B cell (primary cell): ENCODE measurements around a stretch of chr2.

DNA sequence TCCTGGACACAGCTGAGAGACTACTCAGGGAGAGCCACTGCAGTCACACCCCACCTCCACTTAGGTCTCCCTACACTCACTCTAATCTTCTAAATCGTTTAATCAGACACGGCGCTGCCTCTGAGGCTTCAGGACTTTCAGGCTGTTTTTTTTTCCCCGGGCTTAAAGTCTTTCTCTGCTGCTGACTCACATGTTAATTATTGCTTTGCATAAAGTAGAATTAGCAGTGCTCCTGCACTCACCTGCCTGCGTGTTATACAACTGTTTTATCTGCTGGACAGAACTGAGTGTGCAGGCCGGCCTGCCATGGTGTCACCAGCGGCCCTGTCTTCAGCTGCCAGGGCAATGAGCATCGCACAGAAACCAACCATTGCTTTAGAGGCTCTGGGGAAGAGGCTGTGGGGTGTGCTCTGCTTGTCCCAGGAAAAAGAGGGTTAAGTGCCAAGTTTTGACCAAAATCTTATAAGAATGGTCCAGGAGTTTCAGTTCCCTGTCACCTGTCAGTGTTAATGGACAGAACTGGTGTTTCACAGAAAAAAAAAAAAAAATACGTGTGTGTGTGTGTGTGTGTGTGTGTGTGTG lies 34.6 kb downstream of the EPAS1 start:
- PRO-cap = no peak
- CAGE, long polyA plus RNA = no peak

DNA sequence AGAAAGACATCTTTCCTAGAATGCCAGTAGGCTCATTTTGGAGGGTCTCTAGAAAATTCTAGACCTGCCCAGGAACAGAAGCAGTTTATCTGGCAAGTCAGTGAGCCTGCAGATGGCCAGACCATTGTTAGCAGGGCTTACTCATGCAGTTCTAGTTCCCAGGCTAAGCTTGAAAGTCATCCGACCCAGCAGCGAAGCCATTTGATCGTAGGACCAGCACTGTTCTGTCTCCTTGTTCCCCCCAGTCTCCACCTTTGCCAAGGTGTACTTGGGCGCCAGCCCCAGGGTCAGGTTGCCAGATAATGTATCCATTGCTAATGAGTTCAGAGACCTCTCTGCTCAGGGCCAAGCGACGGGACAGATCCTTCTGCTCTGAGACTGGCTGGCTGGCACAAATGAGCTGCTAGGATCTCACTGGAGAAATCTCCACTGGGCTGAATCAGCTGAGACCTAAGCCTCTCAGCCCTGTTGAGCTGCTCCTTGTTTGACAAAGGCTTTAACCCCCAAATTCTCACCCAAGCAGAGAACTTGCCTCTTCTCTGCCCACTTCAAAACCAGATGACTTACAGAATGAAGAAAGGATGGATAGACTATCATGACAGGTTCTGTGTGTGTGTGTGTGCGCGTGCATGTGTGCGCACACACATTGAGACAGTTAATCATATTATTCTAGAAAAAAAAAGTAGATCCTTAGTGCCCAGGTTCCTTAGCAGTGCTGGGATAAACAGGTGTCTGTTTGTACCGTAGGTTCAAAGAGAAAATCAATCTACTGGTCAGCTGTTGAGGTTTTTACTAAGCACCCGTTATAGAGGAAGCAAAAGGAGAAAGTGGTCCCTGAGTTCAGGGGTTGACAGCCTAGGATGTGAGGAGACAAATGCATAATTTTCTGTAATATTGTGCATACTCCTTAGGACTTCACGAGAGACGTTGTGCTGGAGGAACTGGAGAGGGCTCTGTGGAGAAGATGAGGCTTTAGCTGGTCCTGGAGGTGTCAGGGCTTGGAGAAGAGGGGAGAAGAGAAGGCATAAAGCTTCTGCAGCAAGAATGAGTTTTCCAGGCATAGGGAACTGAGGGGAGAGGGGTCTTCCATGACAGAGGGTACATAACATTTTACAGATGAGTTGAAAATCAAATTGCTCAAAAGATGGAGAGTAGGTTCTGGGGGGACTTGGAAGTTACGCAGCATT lies 70.5 kb downstream of the EPAS1 start:
- PRO-cap = no peak
- CAGE, long polyA plus RNA = no peak

DNA sequence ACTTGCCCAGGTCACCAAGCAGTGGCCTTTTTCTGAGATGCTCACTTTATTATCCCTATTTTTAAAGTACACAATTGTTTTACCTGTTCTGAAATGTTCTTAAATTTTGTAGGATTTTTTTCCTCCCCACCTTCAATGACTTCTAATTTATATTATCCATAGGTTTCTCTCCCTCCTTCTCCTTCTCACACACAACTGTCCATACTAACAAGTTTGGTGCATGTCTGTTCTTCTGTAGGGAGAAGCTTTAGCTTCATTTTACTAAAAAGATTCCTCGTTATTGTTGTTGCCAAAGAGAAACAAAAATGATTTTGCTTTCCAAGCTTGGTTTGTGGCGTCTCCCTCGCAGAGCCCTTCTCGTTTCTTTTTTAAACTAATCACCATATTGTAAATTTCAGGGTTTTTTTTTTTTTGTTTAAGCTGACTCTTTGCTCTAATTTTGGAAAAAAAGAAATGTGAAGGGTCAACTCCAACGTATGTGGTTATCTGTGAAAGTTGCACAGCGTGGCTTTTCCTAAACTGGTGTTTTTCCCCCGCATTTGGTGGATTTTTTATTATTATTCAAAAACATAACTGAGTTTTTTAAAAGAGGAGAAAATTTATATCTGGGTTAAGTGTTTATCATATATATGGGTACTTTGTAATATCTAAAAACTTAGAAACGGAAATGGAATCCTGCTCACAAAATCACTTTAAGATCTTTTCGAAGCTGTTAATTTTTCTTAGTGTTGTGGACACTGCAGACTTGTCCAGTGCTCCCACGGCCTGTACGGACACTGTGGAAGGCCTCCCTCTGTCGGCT lies 87.8 kb downstream of the EPAS1 start:
- PRO-cap = no peak
- CAGE, long polyA plus RNA = no peak

DNA sequence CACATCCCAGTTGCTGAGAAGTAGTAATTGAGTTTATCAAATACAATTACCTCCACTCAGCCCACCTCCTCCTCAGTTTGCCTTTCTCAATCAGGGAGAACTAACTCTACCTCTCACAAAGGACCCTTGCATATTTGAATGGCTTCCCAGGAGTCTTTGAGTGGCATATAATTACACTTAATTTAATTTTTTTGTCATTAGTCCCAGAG lies 89.8 kb upstream of the RHOQ start:
- PRO-cap = no peak
- CAGE, long polyA plus RNA = no peak

DNA sequence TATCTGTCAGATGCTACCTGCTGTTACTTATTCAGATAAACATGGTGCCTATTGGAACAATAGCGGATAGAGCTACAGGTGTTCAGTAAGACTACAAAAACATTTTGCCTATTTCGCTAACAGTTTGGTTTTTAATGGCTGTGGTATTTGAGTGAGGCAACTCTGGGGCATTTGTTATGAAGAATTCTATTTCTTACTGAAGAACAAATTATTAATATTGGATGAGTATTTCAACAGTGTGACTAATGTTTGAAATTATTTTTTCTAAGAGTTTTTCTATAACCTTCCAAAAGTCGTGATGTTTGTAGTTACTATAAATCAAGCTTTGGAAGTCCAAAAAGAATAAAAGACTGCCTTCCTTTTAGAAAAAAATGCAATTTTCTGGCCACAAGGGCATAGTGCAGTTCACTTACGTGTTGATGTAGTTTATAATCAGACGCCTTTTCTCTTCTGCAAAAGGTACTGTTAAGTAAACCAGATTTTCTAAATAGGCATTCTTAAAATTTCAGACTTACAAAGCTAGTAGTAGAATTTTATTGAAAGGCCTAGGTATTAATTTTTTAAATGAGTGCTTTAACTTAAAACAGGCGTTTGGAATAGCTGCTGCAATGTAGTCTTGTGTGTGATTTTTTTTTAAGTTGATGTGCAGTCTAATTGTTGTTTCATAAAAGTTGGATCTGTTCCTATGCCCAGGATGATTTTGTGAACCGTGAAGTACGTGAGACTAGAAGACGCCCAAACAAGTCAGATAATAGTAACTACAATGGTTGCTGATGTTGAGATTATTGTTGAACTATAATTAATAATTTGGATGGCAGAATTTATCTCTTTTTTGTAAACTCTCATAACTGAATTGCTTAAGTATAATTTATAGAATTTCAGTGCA lies 61.4 kb downstream of the SOCS5 start:
- PRO-cap = no peak
- CAGE, long polyA plus RNA = no peak

DNA sequence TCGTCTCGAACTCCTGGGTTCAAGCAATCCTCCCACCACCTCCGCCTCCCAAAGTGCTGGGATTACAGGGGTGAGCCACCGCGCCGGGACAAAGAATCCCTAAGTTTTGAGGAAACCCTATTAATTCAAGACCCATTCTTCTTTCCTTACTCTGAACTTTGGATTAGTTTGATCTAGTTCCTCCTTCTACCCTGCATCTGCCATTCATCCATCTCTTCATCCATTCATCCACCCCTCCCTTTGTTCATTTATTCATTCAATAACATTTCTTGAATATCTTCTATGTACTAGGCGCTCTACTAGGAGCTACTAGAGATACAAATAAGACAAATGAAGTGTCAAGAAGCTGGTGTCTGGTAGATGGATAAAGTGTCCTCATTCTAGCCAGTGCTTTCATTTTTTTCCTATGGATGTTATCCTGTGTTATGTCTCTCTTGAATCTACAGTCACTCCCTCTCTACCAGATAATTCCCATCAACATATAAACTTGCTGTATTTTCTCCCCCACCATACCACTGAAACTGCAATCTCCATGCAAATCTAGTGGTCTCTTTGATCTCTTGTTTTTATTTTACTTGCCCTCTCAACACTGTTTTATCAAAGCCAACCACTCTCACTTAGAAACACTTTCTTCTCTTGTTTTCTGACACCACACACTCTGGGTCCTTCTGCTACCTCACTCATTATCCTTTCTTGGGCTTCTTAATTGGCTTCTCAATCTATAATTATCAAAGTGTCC lies 1.8 kb upstream of the MCFD2 start:
- PRO-cap = no peak
- CAGE, long polyA plus RNA = no peak

GRCh38 chr2:46955129-46955727 lies 14.2 kb downstream of the TTC7A start:
- PRO-cap = no peak
- CAGE, long polyA plus RNA = no peak

- PRO-cap = no peak
- CAGE, long polyA plus RNA = no peak
Observed at GRCh38 chr2:46983628-46984116, 42.6 kb downstream of the TTC7A start.

DNA sequence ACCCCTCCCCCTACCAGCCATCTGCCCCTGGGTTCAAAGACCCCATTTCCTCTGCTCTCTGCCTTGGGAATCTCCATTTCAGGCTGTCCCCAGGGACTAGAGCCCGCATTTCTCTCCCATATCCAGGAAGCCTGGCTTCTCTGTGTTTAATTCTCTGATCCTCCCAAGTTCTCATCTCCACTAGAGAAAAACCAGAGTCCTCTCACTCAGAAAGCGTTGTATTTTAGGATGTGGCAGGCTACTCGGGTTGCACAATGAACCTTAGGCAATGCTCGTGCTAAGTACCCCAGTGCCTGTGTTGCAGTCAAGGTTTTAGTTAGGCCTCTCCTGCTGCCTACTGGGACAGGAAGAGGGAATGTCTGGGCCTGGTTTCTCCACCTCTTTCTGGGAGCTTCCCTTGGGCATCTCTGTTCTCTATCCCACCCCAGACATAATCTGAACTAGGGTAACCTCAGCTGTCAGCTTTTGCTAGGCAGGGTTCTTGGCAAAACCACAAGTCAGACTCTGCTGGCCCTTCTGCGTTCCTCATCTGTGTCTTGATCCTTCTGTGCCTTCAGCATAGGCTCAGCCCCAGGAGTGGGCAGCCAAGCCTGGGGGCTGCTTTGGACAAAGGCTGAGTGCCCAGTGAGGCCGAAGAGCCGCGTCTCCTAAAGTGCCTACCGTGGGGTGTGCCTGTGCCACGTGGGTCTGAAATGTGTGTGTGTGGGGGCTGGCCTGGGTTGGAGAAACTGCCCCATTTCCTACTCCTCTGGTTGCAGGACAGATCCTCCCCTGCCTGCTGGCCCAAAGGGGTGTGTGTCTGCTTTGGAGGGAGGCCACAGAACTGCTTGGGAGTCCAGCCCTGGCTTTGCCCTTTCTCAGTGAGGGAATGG lies 96.8 kb downstream of the STPG4 start:
- PRO-cap = no peak
- CAGE, long polyA plus RNA = no peak

DNA sequence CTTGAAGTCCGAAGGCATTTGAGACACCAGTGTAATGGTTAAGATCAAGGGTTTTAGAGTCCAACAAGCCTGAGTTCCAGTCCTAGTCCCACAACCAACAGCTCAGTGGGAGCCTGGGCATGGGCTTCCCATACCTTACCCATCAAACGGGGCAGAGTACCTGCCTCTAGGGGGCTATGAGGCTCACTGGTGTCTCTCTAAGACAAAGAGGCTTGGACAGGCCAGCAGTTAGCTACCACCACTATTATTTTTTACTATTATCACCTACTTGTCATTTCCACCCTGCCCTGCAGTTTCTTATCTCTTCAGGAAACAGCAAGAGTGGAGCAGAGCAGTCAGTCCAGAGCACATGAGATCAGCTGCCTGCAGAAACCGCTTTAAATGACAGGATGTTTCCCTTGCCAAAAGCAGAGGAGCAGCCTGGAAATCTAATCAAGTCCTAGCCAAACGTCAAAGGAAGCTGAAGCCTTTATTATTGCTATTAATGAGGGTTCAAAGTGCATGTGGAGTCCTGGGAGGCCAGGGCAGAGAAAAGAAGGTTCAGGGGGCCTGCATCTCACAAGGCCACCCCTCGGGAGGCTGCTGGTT lies 66.6 kb downstream of the STPG4 start:
- PRO-cap = no peak
- CAGE, long polyA plus RNA = no peak

GRCh38 chr2:47174974-47175092 lies 1.5 kb downstream of the CALM2 start:
- PRO-cap = bidirectional peak, plus-strand start at chr2:47175285, minus-strand start at chr2:47175022
- CAGE, long polyA plus RNA = no peak

DNA sequence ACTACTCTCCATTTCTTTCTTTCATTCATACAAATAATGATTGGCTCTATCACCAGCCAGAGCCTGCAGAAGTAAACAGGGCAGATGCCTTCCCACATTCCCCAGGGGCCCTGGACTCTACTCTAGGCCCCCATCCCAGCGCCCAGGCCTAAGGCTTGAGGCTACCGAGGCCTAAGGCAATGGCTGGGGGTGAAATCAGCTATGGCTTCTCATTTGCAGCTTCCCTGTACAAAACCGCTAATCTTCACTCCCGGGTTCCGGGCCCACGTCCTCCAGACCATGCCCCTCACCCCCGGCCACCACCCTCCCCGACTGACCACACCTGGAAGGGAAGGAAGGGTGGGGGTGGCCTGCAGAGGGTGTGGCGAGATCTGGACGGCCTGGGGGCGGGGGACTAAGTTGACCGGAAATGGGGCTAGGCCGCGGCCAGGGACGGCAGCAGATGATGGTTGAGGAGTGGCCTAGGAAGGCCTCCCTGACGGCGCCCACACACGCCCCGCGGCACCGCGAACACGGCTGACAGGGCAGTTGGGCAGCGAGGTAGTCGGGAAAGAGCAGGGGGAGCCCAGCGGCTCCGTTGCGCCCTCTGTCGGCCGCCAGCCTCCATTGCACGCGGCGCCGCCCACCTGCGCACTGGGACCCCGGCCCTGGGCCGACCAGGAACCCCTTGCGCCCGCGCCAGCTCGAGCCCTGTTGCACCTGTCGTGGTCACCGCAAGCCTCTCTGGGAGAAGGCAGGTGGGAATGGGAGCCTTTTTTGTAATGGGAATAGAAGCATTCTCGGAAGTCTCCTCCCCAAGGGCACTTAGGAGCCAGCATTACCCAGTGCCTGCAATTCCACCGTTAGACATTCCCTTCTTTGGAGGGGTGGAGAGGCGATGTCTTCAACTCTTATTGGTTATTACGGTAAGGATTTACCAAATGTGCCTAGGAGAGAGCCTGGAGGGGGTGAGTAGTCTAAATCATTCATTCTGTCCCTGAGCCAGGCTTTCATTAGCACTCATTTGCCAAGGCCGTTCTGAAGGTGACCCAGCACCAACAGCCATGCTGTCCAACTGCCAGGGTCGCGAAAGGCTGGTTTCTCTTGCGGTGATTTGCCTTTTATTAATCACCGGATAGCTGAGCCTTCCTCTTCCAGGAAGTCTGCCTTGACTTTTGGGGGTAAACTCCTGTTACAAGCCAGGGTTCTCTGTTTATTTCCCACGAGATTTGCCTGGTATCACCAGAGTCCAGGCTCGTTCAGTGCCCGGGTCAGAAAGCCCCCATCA lies 96.1 kb upstream of the CALM2 start:
- PRO-cap = no peak
- CAGE, long polyA plus RNA = no peak

DNA sequence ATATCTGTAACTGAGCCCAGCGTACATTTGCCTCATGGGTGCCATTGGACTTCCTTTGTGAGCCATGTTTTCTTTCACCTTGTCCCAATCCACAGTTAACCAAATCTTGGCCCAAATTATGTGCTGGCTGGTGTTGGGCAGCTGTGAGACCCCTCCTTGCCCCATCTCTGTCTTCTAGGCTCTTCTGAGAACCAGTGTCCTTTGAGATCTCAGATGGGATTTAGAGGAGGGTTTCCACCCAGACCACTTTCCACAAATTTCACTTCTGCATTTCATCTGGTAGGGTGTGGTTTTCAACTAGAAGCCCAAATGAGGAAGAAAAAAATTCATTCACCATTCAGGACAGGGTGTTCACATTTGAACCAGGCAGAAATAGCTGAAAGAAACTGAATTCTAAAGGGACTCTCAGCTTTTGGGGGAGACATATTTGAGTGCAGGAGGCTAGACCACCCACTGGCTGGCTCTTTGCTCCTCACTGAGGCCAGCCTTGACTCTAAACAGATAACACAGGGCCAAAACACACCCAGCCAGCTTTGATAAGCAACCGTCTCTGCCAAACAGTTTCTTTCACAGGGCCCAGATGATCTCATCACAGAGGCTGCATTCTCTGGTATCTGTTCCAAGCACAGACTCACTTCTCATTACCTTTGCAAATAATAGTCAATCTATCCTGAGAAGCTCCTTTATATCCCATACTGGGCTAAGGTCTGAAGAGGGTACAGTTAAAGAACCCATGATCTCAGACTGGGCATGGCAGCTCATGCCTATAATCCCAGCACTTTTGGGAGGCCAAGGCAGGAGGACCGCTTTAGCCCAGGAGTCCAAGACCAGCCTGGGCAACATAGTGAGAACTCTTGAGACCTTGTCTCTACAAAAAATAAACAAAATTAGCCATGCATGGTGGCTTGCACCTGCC lies 32.3 kb upstream of the EPCAM start:
- PRO-cap = no peak
- CAGE, long polyA plus RNA = no peak

GRCh38 chr2:47906593-47907205 lies 401 bp upstream of the FBXO11 start:
- PRO-cap = bidirectional peak, plus-strand start at chr2:47906815, minus-strand start at chr2:47906494
- CAGE, long polyA plus RNA = no peak

DNA sequence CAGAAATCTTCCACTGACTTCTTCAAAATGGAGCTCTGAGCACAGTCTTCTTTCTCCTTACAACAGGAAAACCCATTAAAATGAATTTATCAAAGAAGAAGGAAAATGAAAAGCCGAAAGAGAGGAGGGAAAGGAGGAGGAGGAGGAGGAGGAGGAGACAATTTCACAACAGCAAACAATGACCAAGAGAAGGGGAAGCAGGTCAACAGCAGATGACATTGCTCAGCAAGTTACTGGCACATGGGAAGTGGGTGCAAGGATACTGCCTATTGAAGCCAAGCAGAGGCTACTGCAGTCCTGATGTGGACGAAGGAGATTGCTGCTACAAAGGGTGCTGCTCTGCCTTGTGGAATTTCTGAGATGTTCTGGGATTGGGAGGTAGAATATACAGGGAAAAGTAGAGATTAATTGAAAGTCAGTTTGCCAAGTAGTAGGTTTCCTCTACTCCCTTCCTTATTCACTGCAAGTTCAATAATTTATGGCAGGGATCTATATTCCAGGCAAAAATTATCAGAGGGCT lies 139.9 kb upstream of the FOXN2 start:
- PRO-cap = no peak
- CAGE, long polyA plus RNA = no peak

- PRO-cap = no peak
- CAGE, long polyA plus RNA = no peak
Observed at GRCh38 chr2:48313409-48313946, 1.0 kb upstream of the FOXN2 start.

DNA sequence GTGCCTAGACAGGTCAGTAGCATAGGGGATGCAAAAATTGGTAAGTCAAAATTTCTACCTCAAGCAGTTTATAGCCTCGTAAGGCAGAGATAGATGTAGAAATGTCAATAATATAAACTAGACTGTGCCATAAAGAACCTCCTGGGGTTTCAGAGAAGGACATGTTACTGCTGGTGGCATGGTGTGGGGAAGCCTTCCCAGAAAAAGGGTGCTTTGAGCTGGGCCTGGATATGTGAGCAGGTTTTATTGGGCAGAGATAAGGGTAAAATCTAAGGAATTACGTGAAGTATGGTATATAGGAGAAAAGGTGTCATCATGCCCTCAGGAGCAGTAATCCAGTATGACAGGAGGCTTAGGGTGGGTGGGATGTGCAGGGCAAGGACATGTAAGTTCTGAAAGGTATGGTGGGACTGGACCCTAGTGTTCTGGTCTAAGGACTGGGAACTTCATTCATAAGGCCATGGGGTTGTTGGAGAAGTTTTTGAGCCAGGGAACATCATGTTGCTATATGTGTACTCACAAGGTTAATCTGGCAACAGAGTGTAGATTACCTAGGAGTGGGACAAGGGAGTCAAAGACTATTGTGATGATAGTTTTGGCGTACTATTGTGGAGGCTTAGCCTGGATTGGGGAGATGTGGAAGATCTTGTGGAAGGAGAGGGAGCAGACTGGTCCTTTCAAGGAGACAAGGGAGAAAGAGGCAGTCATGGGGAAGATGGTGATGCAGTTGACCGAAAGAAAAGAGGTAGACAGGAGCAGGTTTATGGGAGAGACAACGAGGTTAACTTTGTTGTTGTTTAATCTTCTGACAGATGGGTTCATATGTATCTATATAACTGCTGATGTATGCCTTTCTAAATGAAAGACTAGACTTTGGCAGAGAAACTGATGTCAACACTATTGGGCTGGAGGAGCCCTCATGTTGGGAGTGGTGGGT lies 22.0 kb downstream of the PPP1R21 start:
- PRO-cap = no peak
- CAGE, long polyA plus RNA = no peak

- PRO-cap = no peak
- CAGE, long polyA plus RNA = no peak
Observed at GRCh38 chr2:49578841-49579308, 424.6 kb upstream of the FSHR start.

DNA sequence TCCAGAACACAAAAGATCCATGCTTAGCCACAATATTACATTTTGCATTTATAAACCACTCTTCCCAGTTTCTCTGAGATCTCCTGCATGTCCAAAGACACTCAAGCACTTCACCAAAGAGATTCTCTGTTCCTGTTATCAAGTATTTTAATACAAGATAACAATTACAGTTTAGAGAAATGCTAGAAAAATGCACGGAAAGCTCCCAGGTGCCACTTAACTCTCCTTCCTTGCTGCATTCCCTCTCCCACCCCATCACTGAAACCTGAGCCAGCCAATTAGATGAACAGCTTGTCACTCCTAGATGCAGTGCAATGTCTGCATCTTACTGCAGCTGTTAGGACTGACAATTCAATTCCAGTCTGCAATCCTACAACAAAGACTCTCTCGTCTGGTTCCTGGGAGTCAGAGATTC lies 311.3 kb downstream of the NRXN1 start:
- PRO-cap = no peak
- CAGE, long polyA plus RNA = no peak

GRCh38 chr2:52723227-52723567 lies 1044.4 kb upstream of the CHAC2 start:
- PRO-cap = no peak
- CAGE, long polyA plus RNA = no peak